ENCODE measurements around a stretch of chr18.

GRCh38 chr18:32998814-32999213, 226.0 kb upstream of the KLHL14 start:
- RRBS = no CpG with 5 or more reads among the region's 2 CpGs

GRCh38 chr18:33248402-33248654, 192.2 kb downstream of the CCDC178 start:
- RRBS = no CpG with 5 or more reads among the region's 2 CpGs

DNA sequence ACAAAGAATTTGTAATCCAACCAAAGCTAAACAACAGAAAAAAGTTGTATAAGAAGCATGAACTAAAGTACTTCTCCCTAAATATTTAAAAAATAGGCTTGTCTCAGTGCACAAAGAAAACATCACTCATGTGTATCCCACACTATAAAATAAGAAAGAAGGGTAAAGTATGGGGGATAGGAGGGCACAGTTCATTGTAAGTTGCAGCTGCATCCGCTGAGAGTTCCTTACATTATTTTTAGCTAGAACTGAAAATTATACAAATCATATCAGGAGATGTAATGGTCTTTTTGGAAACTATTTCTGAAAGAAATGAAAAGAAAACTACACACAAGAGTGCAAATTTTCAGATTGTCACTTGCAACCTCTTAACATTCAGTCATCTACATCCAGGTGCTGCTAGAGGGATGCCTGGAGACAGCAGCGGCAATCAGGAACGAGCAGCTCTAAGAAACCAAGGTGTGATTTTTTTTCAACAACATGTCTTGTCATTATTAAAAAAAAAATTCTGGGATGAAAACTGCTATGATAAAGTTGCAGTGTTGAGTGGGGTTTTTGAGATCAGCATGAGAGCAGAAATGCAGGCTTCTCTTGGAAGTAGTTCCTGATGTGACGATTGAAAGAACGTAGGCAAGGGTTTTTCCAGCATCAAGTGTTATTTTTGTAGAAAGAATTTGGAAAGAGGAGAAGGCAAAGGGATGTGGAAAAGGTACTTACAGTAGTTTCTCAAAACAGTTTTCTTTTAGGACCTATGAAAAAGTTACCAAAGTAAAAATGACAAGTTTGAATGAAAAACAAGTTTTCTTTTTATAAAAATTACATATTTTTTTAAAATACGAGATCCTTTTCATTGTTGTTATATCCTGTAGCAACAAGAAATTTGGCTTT, 273.8 kb downstream of the ASXL3 start:
- RRBS = no CpG with 5 or more reads among the region's 6 CpGs

- RRBS = no CpG with 5 or more reads among the region's 14 CpGs
These were observed 106.2 kb upstream of the NOL4 start for GRCh38 chr18:34330805-34331327.

DNA sequence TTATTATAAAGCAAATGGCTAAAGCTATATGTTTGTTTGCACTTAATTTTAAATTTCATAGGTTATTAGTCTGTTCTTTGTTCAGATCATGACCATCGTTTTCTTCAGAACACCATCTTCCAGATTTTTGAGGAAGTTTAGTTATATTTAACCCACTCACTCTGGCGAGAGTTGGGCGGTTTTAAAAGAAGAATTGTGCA, 214.8 kb upstream of the DTNA start:
- RRBS = no CpG with 5 or more reads among the region's 3 CpGs

GRCh38 chr18:34803908-34804569, 93.9 kb downstream of the DTNA start:
- RRBS = no CpG with 5 or more reads among the region's 7 CpGs

GRCh38 chr18:34909709-34910383, 131.4 kb upstream of the MAPRE2 start:
- RRBS = no CpG with 5 or more reads among the region's 2 CpGs

- RRBS = no CpG with 5 or more reads among the region's 6 CpGs
These were observed 98.0 kb upstream of the MAPRE2 start for GRCh38 chr18:34943248-34943519.

- RRBS = no CpG with 5 or more reads among the region's 4 CpGs
These were observed 5.3 kb downstream of the MAPRE2 start for GRCh38 chr18:35046420-35047101.

- RRBS = no CpG with 5 or more reads among the region's 10 CpGs
These were observed 76.8 kb downstream of the MAPRE2 start for GRCh38 chr18:35117782-35118568.

DNA sequence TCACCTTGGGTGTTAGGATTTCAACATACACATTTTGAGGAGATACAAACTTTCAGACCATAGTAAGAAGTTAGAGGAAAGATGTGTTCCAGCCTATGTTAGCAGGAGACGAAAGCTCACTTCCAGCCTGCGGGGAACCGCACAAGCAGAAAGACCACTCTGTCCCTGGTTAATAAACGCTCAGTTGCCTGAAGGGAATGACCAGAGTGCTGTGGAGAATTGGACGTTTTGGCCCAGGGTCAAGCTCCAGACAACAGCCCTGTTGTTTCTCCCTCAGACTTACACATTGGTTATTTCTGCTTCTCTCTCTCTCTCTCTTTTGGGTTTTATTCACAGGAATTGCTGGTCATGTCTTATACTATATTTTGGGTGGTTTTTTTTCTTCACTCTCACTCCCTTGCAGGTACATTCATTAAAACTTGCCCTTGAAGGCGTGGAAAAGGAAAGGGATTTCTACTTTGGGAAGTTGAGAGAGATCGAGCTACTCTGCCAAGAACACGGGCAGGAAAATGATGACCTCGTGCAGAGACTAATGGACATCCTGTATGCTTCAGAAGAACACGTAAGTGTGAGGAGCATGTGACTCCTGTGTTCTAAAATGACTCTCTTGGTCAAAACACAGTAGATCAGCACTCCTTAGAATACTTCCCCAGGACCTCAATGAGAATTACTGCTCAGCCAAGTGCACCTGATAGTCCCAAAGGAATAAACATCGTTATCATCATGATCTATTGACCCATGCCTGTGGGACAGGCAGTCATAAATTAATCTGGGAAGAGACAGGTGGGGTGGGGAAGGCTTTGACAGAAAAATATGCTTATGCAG, 90.6 kb downstream of the MAPRE2 start:
- RRBS = no CpG with 5 or more reads among the region's 11 CpGs

- RRBS = no CpG with 5 or more reads among the region's 6 CpGs
These were observed 9.8 kb upstream of the ZNF397 start for GRCh38 chr18:35231083-35231354.

- RRBS = no CpG with 5 or more reads among the region's 13 CpGs
These were observed 31.0 kb downstream of the INO80C start for GRCh38 chr18:35466536-35467374.

- RRBS = no CpG with 5 or more reads among the region's 6 CpGs
These were observed 18.6 kb downstream of the INO80C start for GRCh38 chr18:35478981-35479648.

DNA sequence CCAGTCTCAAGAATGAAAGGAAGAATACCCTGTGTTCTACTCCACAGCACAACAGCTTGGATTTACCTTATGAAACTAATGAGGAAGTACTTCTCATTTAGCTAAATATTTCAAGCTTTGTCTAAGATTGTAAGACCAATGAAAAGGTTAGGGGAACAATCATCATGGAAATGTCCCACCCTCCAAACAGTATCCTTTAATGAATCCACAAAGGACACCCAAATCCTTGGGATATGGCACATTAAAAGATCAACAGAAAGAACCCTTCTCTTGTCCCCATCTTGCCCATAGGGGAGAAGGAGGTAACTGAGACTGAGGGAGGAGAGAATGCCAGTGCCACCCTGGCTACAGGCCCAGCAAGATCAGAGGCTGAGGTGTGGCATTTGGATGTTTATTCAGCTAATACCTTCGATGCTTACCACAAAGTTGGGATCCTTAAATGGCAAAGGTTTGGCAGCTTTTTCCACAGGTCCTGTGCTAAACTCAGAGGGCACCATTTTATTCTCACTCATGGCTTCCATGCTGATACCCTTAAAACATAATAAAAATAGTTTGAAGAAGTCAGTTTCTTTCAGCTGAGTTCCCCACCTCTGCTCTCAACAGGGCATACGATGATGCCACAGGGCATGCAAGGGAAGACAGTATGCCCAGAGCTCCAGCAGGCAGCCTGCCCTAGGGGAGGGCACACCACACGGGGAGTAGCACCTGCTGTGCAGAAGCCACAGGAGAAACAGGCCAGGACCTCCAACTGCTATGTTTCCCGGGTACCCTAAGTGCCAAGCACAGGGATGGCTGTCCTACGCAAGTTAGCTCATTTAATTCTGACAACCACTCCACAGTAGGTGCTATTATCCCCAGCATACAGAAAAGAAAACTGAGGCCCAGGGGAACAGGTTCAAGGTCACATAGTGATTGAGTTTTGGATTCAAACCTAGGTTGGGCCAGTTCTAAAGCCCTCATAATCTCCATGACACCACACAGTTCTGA, 17.4 kb downstream of the INO80C start:
- RRBS = no CpG with 5 or more reads among the region's 5 CpGs

GRCh38 chr18:35488162-35488764, 9.5 kb downstream of the INO80C start:
- RRBS = no CpG with 5 or more reads among the region's 5 CpGs

DNA sequence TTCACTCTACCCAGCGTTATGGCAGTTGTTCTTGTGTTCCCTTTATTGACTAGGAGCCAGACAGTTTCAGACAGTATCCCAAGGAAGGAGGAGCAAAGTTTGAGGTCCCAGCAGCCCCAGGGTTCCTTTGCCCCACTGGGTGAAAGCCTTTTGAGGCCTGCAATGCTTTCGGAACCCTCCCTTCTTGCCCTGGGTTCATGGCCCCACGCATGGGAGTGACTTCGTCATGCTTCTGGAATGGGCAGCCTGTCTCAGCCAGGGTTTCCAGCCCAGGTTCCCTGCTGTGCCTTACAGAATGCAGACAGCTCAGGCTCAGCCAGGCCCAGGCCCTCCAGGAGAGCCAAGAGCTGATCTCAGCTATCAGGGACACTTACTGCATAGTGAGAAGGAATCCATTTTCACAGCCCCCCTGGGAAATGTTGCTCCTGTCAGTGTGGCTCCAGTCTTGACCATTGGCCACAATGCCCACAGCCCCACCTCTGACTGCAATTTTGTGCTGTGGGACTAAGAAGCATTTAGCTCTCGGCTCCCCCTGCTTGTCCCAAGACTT, 15.8 kb upstream of the INO80C start:
- RRBS = no CpG with 5 or more reads among the region's 5 CpGs

GRCh38 chr18:35592202-35593431, 11.1 kb downstream of the GALNT1 start:
- RRBS = no CpG with 5 or more reads among the region's 5 CpGs

GRCh38 chr18:35628630-35629451, 47.3 kb downstream of the GALNT1 start:
- RRBS = no CpG with 5 or more reads among the region's 13 CpGs

All from choroid plexus epithelial cell (primary cell).